ENCODE measurements around a stretch of chr10.

- PRO-cap = no peak
Measured at GRCh38 chr10:112728311-112728660, 221.8 kb upstream of the TCF7L2 start.

- PRO-cap = no peak
Measured at GRCh38 chr10:112949054-112949442, 999 bp upstream of the TCF7L2 start.

GRCh38 chr10:112951913-112952268, 1.8 kb downstream of the TCF7L2 start:
- PRO-cap = bidirectional peak, plus-strand start at chr10:112951987, minus-strand start at chr10:112952023

DNA sequence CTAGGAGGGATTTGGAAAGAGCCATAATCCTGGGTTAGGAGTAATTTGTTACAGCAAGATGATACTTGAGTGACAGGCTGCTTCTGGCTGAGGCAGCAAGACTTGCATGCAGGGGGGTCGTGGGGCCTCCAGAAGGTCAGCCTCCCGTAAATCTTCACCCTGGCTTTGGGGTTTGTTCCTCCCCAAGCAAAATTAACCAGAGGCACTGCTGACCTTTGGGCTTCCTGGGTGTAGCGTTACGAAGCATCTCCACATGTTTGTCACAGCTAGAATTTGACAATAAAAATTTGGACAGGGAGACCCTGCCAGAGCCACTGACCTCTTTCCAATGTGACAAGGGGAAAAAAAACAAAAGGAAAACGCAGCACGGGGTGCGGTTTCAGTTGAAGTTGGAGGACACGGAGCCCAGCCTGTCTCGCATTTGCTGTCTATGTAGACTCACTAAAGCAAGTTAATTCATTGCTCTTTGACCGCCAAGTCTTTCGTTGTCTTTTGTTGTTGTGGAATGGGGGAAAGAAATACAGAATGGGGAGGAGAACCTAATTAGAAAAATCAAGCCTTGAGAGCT, 78.2 kb downstream of the TCF7L2 start:
- PRO-cap = no peak

- PRO-cap = no peak
Measured at GRCh38 chr10:113035731-113036147, 85.7 kb downstream of the TCF7L2 start.

- PRO-cap = no peak
Measured at GRCh38 chr10:113057677-113059135, 108.2 kb downstream of the TCF7L2 start.

- PRO-cap = unidirectional peak, plus-strand start at chr10:113059537
Measured at GRCh38 chr10:113059136-113059971, 109.3 kb downstream of the TCF7L2 start.

GRCh38 chr10:113126468-113127078, 176.5 kb downstream of the TCF7L2 start:
- PRO-cap = no peak

- PRO-cap = unidirectional peak, minus-strand start at chr10:113132920
Measured at GRCh38 chr10:113132701-113133319, 182.8 kb downstream of the TCF7L2 start.

DNA sequence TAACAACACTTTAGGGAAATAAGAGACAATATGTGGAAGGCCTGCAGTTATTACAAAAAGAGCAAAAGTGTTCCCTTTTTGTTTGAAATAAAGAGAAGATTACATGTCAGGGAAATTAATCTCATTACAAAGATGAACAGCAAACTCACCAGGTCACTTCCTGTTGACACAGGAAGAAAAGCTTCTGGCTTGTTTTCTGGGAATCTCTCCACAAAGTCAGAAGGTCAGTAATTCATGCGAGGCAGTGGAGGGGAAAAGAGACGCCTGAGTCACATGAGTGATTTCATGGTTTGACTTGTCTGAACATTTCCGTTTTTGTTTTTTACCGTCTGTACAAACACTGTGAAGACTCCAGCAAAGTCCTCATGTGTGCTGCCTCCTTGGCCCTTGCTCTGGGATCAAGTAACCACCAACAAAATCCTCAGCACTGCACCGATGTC, 2.5 kb upstream of the HABP2 start:
- PRO-cap = no peak

GRCh38 chr10:113661192-113661958, 2.5 kb downstream of the NRAP start:
- PRO-cap = no peak

DNA sequence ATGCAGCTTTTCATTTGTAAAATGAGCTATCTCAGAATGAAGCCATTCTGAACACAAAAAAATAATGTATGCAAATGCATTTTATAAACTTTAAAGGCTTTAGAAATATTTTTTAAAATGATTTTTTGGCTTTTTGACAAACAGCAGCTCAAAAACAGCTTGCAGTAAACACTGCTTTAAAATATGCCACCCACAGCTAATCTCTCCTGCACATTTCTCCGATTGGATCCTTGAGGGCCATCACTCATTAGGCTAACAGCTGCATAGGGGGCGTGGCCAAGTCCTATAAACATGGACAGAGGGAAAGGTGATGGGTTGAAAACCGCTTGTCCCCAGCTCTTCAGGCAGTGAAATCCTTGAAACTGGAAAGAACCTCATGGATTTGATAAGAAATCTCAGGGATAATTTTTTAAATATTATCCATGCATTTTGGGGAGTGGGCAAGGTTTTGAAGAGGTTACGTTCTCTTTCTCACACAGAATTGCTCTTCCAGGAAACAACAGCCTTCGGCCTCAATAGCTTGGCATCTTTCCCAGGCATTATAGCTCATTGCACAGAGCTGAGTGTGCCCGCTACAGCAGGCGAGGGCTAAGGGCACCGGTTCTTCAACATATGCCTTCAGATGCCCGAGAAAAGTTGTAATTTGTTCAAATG, 1.6 kb downstream of the PLEKHS1 start:
- PRO-cap = no peak

- PRO-cap = no peak
Measured at GRCh38 chr10:113876329-113877442, 22.2 kb downstream of the NHLRC2 start.

GRCh38 chr10:113958431-113959219, 85.0 kb upstream of the ADRB1 start:
- PRO-cap = no peak

DNA sequence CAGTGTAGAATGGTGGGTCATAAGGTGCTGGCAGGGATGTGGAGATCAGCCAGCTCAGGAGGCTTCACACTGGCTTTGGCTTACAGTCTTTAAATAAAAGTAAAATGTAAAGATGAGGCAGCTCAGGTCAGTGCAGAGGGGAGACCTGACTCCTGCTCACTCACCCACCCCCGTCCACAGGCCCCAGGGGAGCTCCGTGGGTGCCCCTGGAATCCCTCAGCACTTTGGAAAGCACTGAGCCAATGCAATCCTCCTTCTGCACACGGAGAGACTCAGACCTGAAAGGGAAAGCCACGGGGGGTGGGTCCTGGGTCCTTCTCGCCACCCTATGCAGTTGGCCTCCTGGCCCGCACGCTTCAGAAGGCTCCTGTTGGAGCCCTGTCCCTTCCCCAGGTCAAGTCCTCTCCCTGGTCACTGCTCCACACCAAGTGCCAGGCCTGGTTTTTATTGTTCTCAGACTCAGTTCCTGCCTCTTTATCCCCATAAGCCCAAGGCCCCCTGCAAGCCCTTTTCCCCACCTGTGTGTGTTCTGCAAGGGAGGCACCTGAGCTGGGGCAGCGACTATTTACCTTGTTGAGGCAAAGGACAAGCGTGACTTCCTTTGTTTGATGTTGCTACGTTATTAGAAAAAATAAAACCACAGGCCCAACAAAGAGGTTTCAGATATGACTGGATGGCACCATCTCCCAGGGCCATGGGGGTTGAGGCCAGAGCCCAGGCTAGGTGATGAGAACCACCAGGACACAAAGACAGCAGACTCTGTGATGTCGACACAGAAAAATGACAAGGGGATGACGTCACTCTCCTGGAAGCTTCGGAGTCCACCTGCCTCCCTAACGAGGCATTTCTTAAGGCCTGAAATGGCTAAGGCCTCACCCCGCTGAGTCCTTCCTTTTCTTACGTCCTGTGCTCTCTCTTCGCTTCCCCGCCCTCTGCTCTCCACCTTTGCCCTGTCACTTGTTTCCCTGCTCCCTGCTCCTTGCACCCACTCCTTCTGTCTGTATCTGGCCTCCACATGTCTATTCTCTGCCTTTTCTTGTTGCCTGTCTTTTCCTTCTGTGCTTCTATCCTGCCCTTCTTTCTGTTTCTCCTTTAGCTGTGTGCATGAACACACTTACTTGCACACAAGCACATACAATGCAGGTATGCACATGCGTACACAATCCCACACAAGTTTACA, 83.2 kb upstream of the ADRB1 start:
- PRO-cap = no peak

DNA sequence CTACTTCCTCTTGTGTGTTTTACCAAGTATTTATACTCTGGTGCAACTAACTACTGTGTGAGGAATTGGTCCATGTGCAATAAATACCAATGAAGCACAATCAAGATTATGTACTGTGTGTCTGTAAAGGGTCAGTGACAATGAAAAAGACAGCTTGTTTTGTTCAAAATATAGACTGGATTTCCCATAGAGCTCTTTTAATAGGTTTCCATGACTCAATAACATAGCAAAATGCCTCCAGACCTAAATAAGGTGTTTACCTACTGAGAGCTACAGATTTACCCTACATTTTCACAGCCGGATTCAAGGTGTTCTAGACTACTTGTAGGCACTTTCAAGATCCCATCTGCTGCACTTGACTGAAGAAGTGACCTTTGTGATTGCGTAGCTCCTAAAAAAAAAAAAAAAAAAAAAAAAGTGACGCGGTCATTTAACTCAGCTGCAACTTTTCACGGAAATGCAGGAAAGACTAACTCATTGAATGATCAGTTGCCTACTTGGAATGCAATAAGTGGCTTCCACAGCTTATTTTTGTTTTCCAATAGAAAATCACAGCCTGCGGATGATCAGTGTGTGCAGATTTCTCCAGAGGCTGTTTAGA, 3.2 kb downstream of the ADRB1 start:
- PRO-cap = no peak

DNA sequence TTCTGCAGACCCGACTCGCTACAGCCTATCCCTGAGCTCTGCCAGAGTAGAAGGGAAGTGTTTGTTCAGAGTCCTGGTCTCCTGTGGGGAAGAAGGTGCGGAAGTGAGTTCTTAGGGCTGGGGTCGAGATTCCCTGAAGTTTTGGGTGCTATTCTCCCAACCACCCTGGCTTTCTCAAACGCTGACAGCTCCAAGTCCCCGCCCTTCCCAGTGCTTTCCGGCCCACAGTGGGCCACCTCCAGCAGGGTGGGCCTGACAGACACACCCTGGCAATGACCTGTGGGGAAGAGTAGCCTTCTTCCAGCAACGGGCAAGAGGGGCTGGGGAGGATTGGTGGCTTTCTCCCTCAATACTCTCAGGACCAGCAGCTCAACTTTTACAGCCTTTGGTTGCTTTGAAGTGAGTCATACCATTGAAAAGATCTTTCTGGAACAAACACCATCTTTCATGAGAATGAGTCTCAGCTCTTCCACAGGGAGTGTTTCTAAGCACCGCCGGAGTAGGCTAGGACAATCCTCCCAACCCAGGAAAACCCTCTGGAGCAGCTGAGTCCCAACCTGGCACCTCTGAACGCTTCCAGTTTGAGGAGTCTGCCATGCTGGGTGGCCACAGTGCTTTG, 23.2 kb upstream of the AFAP1L2 start:
- PRO-cap = no peak

- PRO-cap = bidirectional peak, plus-strand start at chr10:114479644, minus-strand start at chr10:114479485
Measured at GRCh38 chr10:114479104-114479859, 75.0 kb upstream of the AFAP1L2 start.

DNA sequence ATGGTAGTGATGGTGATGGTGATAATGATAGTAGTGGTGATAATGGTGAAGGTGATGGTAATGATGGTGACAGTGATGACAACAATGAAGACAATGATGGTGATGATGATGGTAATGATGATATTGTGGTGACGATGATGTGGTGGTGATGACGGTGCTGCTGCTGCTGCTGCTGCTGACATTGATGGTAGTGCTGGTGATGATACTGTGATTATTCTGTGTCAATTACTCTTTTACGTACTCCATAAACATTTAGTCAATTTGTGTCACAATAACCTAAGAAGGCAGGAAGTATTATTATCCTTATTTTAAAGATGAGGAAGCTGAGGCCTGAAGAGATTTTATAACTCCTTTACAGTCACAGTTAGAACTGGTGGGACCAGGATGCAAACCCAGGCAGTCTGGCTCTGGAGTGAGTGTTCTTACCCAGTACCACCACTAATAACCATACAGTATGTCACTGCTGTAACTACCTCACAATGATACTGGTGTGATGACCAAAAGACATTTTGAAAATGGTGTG, 91.2 kb upstream of the AFAP1L2 start:
- PRO-cap = no peak

DNA sequence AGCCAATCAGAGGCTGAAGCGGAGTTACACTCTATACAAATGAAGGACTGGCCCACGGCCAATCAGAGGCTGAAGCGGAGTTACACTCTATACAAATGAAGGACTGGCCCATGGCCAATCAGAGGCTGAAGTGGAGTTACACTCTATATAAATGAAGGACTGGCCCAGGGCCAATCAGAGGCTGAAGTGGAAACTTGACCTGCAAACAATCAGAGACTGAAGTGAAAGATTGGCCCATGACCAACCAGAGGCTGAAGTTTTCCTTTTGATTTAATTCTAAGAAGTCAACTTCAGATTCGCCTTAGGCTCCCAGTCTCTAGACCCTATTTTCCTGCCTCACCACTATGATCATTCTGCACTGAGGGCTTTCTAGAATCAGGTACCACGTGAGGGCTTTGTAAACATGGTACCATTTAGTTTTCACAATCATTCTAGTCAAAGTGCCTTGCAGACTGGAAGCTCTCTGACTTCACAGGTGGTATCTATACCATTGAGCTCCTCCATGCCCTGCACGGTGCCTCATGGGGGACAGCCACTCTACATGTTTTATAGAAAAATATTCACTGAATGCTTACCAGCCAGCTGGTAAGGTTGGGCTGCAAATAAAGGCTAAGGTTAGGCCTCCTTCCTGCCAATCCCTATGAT, 106.6 kb downstream of the ABLIM1 start:
- PRO-cap = no peak